Neural progenitor cell (in vitro differentiated cells): ENCODE measurements around a stretch of chr5.

DNA sequence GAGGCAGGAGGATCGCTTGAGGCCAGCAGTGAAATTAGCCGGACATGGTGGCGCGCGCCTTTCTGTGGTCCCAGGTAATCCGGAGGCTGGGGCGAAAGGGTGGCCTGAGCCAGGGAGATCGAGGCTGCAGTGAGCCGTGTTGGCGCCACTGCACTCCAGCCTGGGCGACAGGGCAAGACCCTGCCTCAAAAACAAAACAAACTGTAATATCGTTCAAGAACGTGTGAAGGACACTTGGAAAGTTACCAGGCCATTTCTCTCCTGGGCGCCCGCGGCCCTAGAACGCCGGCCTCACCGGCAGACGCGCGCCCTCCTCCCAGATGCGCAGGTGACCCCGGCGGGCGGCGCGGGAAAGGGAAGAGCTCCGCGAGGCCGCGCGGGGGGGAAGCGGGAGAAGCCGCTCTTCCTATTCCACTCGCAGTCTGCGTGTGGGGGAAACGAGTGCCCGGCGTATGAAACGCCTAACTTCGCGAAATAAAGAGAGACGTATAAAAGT lies 848 bp upstream of the F2R start:
- RAMPAGE, long total RNA, result no peak

- RAMPAGE, long total RNA, result no peak
Observed at GRCh38 chr5:76763099-76763673, 47.3 kb downstream of the F2R start.

GRCh38 chr5:77052592-77052857 lies 22.3 kb downstream of the AGGF1 start:
- RAMPAGE, long total RNA, result no peak

DNA sequence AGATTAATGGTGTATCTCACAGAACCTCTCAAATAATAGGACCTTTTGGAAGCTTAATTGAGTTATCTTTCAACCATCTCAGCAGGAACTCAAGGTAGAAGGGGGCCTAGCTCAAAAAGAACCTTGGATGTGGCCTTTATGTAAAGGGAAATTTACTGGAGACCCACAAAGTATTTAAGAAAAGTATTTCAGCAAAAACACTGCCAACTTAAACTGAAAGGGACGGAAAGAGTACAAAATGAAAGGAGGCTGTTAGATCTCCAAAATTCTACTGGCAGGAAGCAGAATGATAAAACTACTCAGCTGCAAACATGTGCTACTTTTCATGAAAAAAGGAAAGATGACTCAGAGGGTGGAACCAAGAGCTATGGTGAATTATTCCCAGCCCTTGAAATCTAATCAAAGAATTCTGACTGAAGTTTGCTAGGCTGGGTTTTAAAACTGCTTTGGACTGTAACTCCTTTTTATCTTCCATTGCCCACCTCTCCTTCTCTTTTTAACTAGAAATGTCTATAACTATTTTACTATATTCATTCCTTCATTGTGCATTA lies 58.5 kb upstream of the ZBED3 start:
- RAMPAGE, long total RNA, result no peak

DNA sequence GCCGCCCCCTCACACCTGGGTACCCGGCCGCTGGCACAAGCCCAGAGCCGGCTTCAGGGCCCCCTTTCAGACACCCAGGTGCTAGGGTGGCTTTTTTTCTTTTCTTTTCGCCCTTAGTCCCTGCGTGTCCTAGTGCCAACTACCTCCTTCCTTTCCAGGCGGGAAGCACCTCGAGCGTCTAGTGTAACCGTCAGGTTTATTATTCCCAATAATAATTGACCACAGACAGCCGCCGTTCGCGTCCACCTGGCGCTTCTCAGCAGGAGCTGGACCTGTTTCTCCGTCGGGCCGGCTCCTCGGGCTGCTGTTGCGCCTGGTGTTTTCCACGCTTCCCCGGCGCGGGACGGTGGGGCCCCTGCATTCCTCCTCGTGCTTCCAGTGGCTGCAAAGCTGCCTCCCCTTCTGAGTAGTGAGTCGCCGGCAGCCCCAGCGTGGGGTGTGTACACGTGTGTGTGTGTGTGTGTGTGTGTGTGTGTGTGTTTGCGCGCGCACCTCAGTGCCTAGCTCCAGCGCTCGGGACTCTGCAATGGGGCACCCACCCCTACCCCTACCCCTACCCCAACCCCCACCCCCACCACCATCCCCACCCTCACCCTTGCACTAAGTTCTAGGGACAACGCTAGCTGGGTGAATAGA lies 29.8 kb upstream of the PDE8B start:
- RAMPAGE, long total RNA, result no peak

- RAMPAGE, long total RNA, result no peak
Observed at GRCh38 chr5:77291962-77292754, 81.7 kb downstream of the PDE8B start.

DNA sequence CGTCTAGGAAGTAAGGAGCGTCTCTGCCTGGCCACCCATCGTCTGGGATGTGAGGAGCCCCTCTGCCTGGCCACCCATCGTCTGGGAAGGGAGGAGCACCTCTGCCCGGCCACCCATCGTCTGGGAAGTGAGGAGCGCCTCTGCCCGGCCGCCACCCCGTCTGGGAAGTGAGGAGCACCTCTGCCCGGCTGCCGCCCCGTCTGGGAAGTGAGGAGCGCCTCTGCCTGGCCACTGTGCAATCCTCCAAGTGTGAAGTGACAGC lies 15.4 kb downstream of the TBCA start:
- RAMPAGE, long total RNA, result no peak

GRCh38 chr5:77937579-77937870 lies 161.4 kb upstream of the TBCA start:
- RAMPAGE, long total RNA, result no peak

DNA sequence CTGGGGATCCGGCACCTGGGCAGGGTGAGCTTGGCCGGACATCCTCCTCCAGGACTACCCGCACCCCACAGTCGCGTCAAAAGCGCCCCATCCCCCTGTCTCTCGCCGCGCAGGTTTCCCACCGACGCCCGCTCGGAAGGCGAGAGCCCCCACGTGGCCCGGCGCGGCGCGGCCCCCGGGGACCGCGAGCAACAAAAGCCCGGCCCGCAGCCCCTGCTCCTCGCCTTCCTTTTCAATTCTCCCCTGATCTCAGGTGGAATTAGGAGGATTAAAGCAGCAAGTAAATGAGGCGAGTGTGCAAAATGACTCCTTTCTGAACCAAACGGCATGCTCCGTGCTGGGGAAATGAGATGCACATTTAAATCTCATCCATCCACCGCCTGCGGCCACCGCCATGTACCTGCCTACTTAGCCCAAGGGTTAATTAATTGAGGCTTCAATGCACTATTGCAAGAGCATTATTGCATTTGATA lies 196.6 kb upstream of the TBCA start:
- RAMPAGE, long total RNA, result no peak

DNA sequence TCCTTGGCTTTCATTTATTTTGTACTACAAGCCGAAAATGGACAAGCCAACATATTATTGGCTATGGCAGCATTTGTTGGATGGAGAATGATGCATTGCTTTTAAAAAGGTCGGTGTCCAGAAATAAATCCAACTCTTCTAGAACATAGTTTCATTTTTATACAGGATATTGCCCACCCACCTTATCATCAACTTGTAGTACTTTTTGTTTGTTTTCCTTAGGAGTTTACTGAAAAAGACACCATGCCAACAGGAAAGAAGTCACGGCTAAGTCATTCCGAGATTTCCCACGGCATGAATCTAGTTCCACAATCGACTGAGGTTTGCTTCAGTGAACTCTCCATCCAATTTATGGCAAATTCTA lies 237.6 kb downstream of the AP3B1 start:
- RAMPAGE, long total RNA, result no peak

- RAMPAGE, long total RNA, result no peak
Observed at GRCh38 chr5:78485362-78485819, 125.0 kb downstream of the SCAMP1 start.

DNA sequence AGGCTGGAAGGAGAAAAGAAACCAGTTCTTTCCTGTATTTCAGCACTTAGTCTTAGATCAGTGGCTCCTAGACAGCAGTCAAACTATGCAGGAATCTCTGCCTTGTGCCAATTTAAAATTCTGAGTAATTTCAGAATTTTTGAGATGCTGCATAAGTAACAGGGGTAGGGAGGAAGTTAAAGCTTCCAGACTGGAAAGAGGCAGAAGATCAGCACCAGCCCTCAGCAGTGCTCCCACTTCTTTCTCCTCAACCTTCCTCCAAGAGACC lies 141.9 kb downstream of the LHFPL2 start:
- RAMPAGE, long total RNA, result no peak

GRCh38 chr5:78508182-78508862 lies 140.2 kb downstream of the LHFPL2 start:
- RAMPAGE, long total RNA, result no peak

GRCh38 chr5:78509104-78509883 lies 139.3 kb downstream of the LHFPL2 start:
- RAMPAGE, long total RNA, result no peak

DNA sequence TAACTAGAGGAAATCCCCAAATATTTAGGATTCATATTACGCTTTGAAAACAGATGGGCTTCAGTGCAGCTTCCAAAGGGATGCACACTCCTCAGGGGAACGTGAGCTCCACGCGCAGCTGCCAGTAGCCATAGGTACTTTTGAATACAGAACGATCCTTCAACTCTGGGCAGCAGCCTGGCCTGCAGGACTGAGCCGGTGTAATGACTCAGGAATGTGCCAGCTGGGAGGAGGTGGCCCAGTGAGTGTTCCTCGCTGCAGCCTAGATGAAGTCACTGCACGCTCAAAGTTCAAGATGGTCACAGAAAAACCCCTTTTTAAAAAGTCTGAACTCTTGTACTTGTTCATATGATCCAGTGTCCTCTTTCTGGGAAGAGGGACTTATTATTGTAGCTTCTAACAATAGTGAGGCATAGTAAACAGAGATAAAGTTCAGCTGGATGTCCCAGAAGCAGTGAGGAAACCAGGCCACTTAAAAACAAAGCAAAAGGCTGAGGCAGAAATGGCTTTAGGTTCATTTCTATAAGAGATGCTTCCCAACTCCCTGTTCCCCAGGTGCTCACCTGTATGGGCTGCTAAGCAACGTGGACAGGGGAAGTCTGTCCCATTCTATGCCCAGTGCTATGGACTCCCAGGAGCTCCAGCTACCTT lies 130.0 kb downstream of the LHFPL2 start:
- RAMPAGE, long total RNA, result no peak

GRCh38 chr5:78544756-78545034 lies 103.9 kb downstream of the LHFPL2 start:
- RAMPAGE, long total RNA, result no peak

- RAMPAGE, long total RNA, result no peak
Observed at GRCh38 chr5:78627529-78628015, 21.0 kb downstream of the LHFPL2 start.

DNA sequence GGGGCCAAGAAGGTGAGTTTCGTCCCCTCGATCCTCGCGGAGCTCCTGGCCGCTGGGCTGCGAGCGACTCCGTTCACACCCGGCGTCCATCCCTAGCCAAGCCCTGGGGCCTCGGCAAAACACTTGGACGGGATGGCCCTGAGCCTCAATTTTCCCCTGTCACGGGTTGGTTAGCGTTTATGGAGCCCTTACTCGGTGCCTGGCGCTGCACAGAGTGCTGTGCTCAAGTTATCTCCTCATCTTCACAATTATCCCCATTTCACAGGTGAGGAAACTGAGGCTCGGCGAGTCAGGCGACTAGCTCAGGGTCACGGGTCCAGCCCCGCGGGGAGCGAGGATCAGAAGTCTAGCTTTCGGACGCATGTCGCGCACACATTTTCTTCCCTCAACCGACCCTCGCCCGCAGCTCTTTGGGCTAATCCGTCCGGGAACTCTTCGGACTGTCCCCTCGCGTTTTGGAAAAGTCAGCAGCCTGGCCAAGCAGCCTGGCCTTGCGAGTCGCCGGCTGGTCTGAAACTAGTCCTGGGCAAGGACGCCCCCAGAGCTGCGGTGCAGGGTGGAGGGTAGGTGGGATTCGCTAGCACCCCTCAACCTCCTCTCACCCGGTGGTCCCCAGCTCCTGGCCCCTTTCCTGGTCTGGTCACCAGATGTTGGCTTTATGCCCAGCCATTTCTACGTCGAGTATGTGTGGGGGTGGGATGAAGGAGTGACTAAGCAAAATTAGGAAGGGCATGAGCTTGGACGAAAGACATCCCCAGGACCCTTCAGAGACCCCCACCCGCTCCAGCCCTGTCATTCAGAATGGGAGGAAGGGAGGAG lies 446 bp downstream of the BHMT2 start:
- RAMPAGE, long total RNA, result no peak

GRCh38 chr5:79116155-79116457 lies 4.5 kb downstream of the BHMT start:
- RAMPAGE, long total RNA, result no peak

DNA sequence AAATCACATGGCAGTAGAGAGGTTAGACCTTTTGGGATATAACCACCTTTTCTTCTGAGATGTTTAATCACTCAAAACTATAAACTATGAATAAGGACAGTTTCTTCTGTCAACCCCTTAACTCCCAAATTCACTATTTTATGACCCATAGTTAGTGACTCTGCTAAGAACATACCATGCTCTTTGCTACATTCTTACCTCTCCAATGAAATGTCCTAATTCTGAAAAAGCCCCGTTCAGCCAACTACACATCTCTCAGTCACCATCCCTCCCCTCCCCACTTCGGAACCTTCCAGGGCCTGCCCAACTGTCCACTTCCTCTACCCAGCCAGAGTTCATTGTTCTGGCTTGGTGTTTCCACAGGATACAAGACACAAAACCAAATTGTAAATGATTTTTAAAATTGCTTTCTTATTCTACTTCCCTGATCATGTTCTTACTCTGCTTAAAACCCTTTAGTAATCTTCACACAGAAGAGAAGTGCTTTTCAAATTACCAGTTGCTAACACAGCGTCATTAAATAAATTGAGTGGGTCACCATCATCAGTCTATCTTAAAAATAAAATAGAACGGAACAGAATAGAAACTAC lies 6.1 kb downstream of the HOMER1 start:
- RAMPAGE, long total RNA, result no peak